ENCODE data around the genes HOXD10, HOXD4 and MTX2.

DNA sequence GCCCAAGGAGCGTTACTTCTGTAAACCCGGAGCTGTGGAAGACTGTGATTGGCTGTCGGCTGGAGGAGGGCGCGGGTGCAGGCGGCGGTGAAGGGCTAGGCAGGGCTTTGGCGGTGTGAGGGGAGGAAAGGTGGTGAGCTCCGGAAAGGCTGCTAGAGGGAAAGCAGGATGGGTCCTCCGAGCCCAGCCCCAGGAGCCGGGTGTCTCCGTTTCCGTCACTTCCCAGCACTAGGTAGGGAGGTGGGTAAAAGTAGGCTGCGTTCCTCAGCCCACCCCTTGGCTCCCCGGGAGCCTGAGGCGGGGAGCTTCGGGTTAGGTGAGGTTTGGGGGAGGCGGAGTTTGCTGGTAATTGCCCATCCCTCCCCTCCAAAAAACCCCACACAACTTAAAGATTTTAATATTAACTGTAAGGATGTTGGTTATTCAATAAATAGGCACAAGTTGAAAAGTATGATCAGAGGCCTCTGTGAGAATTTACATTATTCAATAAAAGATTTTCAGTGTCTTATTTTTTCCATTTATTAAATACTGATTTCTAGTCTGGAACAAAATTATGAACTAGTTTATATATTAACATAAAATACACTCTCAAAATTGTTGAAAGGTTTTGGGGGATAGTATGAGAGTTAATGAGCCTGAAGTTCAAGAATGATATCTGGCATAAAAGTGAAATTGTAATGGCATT lies 600 bp upstream of the ATF2 start:
- PRO-cap: bidirectional peak, plus-strand start at position 45 of the sequence, minus-strand start outside the sequence
- RAMPAGE, long total RNA, 2 experiments: no peak in any of the 2 experiments

DNA sequence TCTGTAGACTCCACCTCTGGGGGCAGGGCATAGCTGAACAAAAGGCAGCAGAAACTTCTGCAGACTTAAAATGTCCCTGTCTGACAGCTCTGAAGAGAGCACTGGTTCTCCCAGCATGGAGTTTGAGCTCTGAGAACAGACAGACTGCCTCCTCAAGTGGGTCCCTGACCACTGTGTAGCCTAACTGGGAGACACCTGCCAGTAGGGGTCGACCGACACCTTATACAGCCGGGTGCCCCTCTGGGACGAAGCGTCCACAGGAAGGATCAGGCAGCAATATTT lies 44.0 kb downstream of the LNPK start:
- PRO-cap: no peak
- RAMPAGE, long total RNA, 2 experiments: no peak in any of the 2 experiments

GRCh38 chr2:175991978-175992509 lies 10.0 kb downstream of the LNPK start:
- PRO-cap: no peak
- RAMPAGE, long total RNA, 2 experiments: no peak in any of the 2 experiments

GRCh38 chr2:176096975-176098086 lies 2.3 kb upstream of the HOXD12 start:
- PRO-cap: bidirectional peak, plus-strand start at chr2:176097514, minus-strand start at chr2:176097450; bidirectional peak, plus-strand start at chr2:176097938, minus-strand start at chr2:176097707
- RAMPAGE, long total RNA, 2 experiments: no peak in any of the 2 experiments

GRCh38 chr2:176098093-176098574 lies 1.5 kb upstream of the HOXD12 start:
- PRO-cap: bidirectional peak, plus-strand start at chr2:176098492, minus-strand start at chr2:176098362
- RAMPAGE, long total RNA, 2 experiments: no peak in any of the 2 experiments

GRCh38 chr2:176111244-176111785 lies 4.2 kb downstream of the HOXD11 start:
- PRO-cap: unidirectional peak, plus-strand start at chr2:176111420; unidirectional peak, plus-strand start at chr2:176111463
- RAMPAGE, long total RNA, 2 experiments: no peak in any of the 2 experiments

DNA sequence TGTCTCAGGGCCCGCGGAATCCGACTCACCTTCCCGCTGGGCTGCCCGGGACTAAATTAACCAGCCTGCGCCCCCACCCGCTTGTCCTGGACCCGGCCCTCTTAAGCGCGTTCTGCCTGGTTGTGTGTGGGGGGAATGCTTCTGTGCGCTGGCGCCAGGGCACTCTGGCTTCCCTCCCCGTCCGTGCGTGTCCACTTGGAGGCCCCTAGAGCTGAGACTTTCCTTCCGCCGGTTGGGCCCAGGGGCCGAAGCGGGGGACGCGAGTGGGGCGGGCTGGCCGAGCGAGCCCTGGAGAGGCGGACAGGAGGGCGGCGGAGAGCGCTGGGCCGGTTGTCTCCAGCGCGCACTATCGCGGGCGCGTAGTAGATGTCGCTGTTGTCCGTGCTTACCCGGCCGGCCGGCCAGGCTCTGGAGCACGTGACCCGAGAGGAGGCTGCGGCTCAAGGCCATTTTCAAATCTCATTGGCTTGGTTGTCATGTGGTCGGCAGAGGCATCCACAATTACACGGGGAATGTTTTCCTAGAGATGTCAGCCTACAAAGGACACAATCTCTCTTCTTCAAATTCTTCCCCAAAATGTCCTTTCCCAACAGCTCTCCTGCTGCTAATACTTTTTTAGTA lies at the start of gene HOXD10:
Gene HOXD10 (plus strand): TSS at position 521 of the 621 bp plus-strand sequence.
- PRO-cap: bidirectional peak, plus-strand start at position 523 of the sequence, minus-strand start at position 348 of the sequence
- RAMPAGE, long total RNA, 2 experiments: no peak in any of the 2 experiments

- PRO-cap: bidirectional peak, plus-strand start at chr2:176119194, minus-strand start at chr2:176119044
- RAMPAGE, long total RNA, 2 experiments: no peak in any of the 2 experiments
Observed at GRCh38 chr2:176118830-176119511, 2.4 kb downstream of the HOXD10 start.

DNA sequence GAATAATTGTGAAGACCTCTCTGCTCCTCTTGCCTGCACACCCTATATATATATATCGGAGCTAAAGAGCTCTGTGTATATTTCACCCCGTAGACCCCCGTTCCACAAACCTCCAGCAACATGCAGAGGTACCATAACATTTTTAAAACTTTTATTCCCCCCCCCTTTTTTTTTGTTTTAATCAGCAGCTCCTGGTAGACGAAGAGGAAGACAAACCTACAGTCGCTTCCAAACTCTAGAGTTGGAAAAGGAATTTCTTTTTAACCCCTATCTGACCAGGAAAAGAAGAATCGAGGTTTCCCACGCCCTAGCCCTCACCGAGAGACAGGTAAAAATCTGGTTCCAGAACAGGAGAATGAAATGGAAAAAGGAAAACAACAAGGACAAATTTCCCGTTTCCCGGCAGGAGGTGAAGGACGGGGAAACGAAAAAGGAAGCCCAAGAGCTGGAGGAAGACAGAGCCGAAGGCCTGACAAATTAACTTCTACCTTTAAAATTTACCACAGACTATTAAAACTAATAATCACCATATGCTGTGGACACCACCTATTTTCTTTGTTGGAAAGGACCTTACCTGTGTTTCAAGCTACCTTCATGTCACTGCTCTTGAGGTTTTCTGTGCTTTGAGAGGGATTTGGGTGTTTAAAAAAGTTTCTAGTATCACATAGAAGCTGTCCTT lies 1.8 kb downstream of the HOXD8 start:
- PRO-cap: no peak
- RAMPAGE, long total RNA, 2 experiments: no peak in any of the 2 experiments

DNA sequence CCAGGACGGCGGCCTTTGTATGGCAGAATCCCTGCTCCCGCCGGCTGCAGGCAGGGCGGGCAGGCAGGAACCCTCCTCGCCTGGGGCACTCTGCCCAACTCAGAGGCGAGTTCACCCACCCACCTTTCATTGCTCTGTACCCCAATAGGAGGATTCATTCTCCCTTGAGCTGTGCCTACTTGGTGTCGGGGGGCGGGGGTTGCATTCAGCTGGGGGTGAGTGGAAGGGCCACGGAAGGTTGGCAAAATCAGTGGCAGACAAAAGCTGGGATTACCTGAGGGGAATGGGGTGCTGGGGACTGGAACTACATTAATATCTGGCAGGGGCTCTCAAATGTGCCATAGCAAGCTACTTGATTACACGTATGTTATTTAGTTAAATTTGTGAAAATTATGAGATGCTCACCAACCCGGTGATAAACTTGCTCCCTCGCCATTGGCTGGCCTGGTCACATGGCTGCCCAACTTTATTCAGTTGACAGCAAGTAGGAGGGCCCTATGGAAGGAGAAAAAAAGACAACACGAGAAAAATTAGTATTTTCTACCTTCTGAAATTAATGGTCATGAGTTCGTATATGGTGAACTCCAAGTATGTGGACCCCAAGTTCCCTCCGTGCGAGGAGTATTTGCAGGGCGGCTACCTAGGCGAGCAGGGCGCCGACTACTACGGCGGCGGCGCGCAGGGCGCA lies at the start of gene HOXD4:
Gene HOXD4 (plus strand): TSS at position 473 of the 688 bp plus-strand sequence.
- PRO-cap: no peak
- RAMPAGE, long total RNA, 2 experiments: no peak in any of the 2 experiments

DNA sequence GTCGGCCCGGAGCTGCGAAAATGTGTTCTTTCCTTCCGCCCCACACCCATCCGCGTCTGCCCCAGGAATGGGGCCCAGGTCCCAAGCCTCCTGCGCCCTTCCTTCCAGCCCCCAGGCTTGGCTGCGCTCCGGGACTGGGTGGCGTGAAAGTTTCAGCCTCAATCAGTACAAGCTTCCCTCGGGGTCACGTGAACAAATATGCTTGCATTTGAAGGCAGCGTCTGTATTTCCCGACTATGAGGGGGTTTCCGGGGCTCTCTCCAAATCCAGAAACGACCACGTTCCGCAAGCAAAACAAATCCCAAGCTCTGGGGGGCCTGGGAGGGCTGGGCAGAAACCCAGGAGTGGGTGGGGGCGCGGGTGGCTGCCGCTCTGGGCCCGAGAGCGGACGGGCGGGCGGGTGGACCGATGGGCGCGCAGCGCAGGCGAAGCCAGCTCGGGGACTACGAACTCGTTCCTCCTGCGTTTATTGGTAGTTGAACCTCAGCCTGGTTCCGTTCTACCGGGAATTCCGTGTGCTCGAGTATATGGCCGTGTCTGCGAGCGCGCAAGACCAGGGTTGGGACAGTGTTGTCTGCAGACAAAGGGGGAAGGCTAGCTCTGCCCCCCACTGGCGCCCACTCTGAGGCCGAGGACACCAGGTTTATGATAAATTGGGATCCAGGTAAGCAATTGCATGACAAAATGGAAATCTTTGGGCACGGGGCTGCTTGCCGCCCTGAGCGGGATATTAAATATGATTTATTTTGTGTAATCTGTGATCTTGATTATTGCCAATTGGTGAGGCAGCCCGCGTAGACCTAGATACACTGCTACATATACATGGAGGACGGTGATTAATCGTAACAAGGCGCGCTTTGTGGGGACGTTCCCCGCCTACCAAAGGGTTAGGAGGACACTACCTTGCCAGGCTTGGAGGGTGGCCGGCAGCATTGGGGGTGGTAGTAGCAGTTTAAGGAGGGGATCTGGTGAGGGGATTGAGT lies 3.6 kb downstream of the HOXD3 start:
- PRO-cap: no peak
- RAMPAGE, long total RNA, 2 experiments: no peak in any of the 2 experiments

- PRO-cap: bidirectional peak, plus-strand start at chr2:176269448, minus-strand start at chr2:176269382
- RAMPAGE, long total RNA, 2 experiments: start-site peak on the plus strand in 2 of 2 experiments, at chr2:176269423-176269470 at its widest, 239 to 443 reads per replicate
Observed at GRCh38 chr2:176269076-176270522, at the start of gene MTX2. Gene MTX2, plus strand, starts transcription at chr2:176269442.

DNA sequence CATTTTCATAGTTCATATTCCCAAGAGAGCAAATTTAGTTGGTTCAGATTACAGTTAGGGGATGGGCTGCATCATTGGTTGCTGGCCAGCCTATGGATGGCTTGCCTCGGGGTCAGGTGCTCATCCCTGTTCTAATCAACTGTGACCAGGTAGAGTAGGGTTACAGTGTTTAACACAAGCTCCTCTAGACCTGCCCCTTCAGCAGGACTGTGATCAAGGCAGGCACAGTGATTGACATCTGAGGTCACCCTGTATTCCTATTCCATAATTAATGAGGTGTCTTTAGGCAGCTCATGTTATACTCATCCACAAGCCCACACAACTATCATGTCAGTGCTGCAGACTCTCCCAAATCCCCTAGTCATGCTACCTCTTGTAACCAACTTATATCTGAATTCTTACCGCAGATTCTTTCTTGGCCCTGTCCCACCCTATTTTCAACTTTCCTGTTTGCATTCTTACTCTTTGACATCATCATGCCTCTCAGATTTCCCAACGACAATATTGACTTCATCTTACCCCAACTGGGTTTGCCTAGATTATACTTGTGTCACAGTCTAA lies 293.3 kb downstream of the MTX2 start:
- PRO-cap: no peak
- RAMPAGE, long total RNA, 2 experiments: no peak in any of the 2 experiments

- PRO-cap: no peak
- RAMPAGE, long total RNA, 2 experiments: no peak in any of the 2 experiments
Observed at GRCh38 chr2:176781578-176782046, 431.0 kb upstream of the HNRNPA3 start.

- PRO-cap: no peak
- RAMPAGE, long total RNA, 2 experiments: no peak in any of the 2 experiments
Observed at GRCh38 chr2:177164385-177164959, 48.1 kb upstream of the HNRNPA3 start.

- PRO-cap: no peak
- RAMPAGE, long total RNA, 2 experiments: no peak in any of the 2 experiments
Observed at GRCh38 chr2:177174360-177174796, 38.2 kb upstream of the HNRNPA3 start.

DNA sequence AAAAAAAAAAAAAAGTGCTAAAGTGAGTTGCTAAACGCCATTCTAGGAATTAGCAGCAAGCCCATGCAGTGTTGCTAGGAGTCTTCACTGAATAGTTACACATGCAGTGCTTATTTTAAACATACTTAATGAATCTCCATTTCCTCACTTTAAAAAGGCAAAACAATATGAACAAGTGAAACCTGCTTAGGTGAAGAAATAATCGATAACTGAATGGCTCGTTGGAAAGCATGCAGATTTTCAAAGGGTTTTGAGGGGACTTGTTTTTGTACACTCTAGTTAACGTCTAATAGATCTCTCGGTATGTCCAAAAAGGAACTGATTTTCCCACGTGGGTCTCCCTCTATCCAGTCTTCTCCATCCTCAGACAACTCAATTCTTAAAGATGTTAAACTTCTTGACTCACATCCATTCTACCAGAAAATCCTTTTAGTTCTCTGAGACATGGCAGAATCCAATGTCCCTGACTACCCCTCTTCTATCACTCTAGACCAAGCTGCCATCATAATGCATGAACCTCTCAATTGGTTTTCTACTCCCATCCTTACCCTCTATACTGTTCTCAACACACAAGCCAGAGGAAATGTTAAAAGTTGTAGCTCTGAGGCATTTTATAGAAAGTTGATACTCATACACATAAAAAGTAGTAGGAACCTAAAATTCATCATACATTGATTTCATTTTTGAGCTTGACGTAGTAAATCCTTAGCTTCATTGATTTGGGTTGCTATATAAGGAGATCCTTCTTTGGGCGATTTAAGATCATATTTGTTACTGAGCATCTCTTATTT lies 16.1 kb downstream of the HNRNPA3 start:
- PRO-cap: no peak
- RAMPAGE, long total RNA, 2 experiments: no peak in any of the 2 experiments

DNA sequence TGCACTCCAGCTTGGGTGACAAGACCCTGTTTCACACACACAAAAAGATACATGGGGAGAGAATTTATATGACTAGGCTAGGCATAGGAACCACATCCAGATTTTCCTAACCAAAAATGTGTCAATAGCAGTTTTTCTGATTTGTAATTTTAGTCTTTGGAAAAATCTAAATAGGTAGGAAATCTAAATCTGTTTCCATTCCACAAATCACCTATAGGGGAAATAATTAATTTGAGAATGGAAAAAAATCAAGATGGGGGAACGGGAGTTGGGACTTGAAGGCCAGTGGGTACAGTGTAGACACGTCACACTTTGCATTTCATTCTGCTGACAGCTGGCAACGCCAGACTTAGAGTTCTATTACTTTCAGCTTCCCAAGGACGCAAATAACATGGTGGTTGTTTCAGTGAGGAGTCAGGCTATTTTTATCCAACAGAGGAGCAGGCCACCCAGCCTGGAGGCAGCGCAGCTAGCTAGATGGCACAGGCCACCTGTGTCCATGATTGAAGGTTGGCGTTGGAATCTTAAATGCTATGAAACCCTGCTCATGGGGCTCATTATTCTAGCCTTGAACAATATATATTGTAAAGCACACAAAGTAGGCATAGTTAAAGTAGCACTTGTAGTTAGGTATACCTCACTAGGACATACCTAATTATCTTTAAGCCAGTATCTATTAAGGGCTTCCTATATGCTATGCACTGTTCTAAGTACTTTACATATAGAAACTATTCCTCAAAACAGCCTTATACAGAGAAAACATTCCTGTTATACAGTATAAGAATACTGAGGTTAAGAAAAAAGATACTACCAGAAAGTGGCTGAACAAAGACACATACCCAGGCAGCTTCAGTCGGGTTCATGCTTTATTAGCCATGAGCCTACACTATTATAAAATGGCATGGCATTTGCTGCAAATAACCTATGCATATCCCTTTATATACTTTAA lies 23.5 kb downstream of the HNRNPA3 start:
- PRO-cap: no peak
- RAMPAGE, long total RNA, 2 experiments: no peak in any of the 2 experiments

DNA sequence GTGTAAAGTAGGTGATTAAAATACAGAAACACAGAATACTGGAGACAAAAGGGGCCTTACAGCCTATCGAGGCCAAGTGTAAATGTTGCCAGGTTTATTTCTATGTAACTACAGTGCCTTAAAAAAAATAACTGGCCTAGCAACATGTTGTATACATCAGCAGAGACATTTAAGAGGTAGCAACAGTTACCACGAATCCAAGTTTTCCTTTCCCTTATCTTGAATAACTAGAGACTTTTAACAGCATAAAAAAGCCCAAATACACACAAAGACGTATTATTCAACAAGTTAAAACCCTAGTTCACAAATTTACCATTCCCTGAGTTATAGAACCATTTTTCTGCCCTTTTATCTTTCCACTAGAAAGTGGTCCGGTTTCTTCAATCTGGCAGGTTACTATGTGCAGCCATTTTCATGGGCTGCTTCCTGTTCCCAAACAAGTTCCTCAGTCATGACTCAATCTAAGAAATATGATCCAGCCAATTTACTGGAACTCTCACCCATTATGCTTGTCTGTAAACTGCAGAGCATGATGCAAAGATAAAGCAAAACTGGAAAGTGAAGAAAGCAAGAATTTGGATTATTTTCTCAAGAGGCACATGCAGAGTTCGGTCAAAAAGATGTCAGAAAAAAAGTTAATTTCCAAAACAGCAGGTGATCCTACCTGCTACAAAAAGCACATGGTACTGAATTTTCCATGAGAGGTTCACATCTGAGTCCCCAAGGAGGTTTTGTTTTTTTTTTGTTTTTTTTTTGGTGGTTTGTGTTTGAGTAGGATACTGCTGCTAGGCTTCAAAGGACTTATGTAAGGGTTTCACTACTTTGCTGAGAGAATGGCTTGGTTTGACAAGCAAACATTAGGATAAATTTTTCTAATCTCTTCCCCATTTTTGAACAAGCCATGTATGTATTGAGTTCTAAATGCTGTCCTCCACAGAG lies 22.1 kb downstream of the NFE2L2 start:
- PRO-cap: no peak
- RAMPAGE, long total RNA, 2 experiments: no peak in any of the 2 experiments

DNA sequence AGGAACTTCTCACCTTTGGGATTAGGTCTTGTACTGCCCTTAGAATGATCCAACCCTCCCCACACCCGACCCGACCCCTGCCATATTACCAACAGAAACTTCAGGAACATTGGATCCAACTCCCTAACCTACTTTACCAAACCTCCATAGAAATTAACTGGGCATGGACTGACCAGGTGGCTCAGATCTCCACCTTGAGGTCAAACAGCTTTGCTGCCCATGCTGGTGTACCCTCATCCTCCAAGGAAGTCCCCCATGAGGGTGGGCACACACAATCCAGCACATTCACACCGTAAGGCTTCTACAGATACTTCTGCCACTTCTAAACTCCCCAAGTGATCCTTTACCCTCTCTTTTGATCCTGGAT lies 21.4 kb downstream of the NFE2L2 start:
- PRO-cap: no peak
- RAMPAGE, long total RNA, 2 experiments: no peak in any of the 2 experiments

Data from prostate gland (tissue), 2 donors.